Osteocyte (in vitro differentiated cells): Measurements from ENCODE around the genes TMEM131L and DCHS2.

DNA sequence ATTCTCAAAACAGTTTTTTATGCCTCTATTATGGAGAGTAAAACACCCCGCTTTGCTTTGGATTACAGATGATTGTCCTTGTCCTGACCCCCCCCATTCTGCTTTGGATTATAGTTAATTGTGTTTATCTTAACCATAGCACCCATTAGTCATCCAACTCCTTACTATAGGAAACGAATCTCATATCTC lies 14.6 kb downstream of the TRIM2 start:
- PRO-cap = no peak

GRCh38 chr4:153219803-153220431 lies 15.7 kb downstream of the TRIM2 start:
- PRO-cap = no peak

GRCh38 chr4:153258589-153259047 lies 54.4 kb downstream of the TRIM2 start:
- PRO-cap = no peak

DNA sequence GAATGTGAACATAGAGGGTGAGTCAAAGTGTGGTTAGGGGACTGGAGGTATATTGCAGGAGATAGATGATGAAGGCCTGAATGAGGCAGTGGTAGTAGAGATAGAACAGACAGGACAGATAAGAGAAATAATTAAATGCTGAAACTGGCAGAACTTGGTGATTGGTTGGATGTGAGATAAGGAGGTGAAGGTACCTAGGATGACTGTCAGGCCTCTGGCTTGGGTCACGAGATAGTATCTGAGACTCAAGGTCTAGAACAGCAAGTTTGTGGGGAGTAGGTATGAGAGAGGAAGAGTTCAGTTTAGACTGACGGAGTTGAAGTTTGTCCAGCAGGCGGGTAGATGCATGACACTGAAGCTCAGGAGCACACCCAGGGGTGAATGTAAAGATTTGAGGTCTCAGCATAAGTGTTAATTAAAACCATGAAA lies 3.6 kb downstream of the MND1 start:
- PRO-cap = no peak

- PRO-cap = bidirectional peak, plus-strand start at chr4:153466360, minus-strand start at chr4:153466229
Observed at GRCh38 chr4:153466263-153467082, at the start of gene TMEM131L. Gene TMEM131L (plus strand): TSS chr4:153466360.

DNA sequence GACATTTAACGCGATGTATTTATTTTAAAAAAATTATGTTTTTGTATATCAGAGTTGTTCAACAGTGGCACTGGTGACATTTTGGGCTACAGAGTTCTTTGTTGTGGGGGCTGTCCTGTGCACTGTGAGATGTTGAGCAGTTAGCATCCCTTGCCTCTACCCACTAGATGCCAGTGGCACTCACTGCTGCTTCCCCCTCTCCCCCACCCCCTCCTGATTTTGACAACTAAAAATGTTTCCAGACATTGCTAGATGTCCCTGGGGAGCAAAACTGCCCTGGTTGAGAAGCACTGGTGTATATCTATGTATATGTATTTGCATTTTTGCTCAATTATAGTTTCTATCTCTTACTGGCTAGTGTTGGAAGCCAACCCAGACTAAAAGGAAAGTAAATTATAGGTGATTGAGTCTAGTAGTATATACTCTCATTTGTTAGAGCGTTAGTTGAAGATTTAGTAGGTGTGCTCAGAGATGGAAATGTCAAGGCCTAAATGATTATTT lies 2.4 kb downstream of the TMEM131L start:
- PRO-cap = no peak

DNA sequence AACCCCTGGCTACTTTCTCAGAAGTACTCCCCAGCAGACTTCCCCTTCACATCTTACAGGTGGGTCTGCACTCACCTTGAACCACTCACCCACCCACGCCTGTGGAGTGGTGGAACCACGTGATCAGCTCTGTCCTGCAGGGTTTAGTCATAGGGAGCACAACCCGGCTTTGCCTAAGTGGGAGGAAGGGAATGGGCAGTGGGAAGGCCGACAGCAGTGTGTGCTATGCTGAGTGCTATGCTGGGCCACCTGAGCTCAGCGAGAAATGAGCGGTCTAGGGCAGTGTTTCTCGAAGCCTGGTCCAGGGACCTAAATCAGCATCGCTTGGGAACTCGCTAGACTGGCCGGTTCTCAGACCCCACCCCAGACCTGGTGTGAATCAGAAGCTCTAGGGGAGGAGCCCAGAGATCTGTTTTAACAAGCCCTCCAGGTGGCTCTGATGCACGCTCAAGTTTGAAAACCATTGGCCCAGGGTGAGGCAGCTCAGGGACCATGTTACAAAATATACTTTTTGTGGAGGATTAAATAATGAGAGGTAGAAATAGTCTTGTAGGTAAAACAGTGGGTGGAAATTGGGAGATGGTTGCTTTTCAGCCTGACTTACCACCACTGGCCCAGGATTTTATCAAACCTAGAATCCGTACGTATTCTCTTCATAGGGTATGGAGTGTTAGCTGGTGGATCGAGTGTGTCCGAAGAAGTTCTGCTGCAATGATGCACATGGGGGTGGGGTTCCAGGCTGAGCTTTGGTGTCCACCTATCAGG lies 20.7 kb downstream of the TMEM131L start:
- PRO-cap = no peak

- PRO-cap = no peak
Observed at GRCh38 chr4:153791838-153792220, 2.9 kb upstream of the SFRP2 start.

- PRO-cap = no peak
Observed at GRCh38 chr4:154491436-154492381, at the start of gene DCHS2. Gene DCHS2 (minus strand): TSS chr4:154491799.

DNA sequence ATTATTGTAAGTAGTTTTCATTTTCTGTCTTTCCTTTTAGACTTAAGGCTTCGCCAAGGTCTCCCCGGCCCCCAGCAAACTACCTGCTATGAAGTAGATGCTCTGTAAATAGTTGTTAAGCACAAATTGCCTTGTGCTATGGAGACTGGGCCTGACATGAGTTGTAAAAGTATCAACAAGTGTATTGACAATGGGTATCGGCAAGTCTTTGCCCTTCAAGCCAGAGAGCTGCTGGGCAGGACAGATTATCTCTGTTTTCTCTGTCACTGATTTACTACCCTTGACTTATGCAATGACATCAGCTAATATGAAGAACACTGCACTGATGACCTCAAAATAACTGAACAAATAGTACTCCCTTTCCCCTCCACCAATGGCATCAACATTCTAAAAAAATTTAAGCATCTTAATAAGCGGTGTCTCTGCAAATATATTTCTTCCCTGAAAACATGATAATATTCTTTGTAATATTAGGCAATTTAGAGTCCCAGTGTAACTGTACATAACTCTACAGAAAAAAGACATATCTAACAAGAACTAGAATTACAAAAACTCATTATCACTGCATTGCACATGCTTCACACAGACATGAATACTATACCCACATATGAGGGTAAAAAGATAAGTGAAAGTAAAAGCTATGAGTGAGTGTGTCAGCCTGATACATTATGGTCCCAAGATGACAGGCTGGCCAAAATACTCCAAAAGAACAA lies 2.6 kb upstream of the FGB start:
- PRO-cap = no peak

- PRO-cap = no peak
Observed at GRCh38 chr4:154602702-154603112, 9.7 kb downstream of the FGG start.

DNA sequence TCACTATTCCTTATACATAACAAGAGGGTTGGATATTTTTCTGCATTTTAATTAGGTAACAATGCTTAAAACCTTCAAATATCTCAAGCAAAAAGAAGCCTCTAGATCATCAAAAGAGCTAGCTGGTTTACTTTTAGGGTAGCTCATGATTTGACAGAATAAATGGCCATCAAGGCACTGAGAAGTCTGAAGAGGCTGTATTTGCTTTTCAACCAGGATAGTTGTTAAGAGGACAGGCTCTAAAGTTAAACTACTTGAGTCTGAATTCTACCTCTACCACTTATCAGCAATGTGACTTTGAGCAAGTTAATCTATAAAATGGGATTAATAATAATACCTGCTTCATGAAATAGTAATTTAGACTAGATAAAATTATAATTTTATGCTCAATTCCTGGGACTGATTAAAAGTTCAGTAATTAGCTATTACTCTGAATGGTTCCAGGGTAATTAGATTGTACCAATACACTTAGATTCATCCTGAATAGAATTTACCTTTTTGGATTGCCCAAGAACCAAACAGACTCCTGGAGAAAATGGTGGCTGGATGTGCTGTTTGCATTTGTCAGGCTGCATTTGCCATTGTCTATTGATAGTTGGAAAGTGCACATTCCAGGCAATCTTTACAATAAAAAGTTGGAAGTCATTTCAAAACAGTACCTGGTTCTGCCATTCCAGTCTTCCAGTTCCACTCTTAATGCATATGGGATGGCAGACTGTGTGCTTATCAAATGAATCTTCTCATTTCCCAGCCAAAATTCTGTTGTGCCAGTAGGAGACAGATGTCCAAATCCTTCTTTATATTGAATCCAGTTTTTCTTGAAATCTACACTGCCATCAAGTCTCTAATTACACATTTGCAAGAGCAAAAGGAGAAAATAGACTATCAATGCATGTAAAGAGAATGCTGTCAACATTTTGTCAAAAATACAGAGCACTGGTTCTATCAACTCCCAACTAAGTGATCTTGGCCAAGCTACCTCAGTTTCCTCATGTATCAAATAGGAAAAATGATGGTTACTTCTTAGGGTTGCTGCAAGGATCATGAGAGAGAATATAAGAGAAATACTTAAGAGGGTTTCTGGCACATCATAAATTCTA lies 4.3 kb downstream of the FGG start:
- PRO-cap = no peak

GRCh38 chr4:154658618-154658820 lies 46.1 kb upstream of the FGG start:
- PRO-cap = no peak

- PRO-cap = no peak
Observed at GRCh38 chr4:154741833-154742165, 2.0 kb upstream of the LRAT start.

DNA sequence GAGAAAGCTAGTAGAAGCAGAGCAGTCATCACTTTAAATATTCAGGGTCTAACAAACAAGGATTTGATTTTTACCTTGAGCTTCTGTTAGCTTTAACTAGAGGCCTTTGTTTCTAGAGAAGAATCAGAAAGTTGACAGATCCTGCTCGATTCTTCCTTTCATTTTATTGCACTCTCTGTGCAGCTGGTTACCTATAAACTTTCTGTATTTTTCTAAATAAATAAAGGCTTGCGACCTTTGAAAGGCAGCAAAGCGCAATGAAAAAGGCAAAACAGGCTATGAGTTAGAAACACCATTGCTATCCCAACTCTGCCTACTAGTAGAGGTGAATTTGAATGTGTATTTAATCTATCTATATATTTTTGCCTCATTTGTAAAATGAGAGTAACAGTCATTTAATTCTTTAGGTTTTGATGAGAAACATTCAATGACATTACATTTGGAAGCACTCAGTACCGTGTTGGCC lies 101.3 kb upstream of the NPY2R start:
- PRO-cap = no peak

DNA sequence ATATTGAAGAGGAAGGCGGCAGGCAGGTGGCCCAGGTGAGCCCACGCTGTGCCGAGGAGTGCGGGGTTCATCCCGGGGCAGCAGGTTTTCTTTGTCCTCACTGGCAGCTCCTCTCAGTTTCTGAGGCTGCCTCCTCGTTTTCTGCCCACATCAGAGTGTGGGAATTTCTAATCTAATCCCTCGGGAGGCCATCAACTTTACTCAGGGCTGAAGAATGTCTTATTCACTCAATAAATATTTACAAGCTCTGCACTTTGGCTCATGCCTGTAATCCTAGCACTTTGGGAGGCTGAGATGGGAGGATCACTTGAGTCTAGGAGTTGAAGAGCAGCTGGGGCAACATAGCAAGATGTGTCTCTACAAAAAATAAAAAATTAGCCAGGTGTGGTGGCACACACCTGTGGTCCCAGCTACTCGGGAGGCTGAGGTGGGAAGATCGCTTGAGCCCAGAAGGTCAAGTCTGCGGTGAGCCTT lies 16.1 kb upstream of the MAP9 start:
- PRO-cap = unidirectional peak, minus-strand start at position 122 of the sequence

DNA sequence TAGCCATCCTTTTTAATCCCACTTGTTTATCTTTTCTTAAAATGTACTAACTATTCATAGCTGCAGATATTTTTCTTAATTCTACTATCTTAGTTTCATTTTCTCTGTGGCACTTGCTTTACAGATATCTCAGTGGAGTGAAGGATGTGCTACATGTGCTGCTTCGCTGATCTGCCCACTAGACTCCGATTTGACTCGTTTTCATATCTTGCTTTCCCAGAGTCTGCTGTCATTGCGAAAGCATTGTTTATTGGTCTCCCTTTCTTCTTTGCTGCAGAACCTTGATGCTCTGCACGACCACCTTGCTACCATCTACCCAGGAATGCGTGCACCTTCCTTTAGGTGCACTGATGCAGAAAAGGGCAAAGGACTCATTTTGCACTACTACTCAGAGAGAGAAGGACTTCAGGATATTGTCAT lies 30.6 kb downstream of the GUCY1B1 start:
- PRO-cap = no peak

DNA sequence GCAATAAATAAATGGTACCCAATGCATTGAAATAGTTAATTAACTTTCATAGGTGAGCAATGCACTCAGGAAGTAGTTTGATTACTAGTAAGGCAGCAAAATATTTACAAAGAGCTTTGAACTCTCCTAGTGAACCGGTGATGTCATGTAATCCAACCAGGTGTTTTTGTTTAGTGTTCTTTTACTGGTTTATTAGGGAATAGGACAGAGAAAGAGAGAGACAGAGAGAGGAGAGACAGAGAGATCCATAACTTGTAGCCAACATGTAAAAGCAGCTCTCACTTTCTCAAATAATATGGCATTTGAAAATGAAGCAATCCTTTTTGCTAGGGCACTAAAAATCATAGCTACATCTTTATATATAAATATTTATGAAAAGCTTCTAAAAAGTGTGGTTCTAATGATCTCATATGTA lies 228.7 kb upstream of the CTSO start:
- PRO-cap = no peak

- PRO-cap = no peak
Observed at GRCh38 chr4:156957318-156957960, 14.2 kb downstream of the PDGFC start.

GRCh38 chr4:157823667-157824559 lies 348.9 kb downstream of the GASK1B start:
- PRO-cap = no peak